ENCODE data around the gene ELL2.

DNA sequence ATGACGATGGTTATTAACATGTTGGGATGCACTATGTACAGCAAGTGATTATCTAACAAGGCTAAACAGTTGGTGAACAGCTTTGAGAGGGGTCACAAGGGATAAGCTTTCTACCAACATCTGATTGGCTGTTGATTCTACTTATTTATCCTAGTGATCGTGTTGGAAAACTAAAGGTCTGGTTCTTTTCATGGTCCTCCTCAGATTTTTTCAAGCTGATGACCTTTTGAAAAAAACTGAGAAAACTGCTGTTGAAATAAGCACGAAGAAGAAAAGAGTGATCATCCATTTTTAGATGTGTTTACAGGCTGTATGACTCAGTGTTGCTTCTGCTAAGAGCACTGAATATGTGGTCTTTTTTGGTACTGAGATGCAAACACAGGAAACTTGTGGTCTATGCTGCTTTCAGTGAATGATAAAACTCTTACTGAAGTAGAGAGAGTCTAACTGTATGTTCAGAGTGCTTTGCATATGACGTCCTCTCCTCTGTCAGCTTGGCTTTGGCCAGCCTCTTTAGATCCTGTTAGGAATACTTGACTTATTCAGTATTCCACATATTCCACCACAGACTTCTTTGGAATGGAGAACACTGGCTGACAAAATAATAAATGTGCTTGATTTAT lies 174.8 kb downstream of the SLF1 start:
- PRO-cap, result no peak

- PRO-cap, result no peak
These were observed 6.4 kb downstream of the SKIC3 start for GRCh38 chr5:95548368-95548784.

- PRO-cap, result no peak
These were observed 658 bp downstream of the GPR150 start for GRCh38 chr5:95620234-95621255.

DNA sequence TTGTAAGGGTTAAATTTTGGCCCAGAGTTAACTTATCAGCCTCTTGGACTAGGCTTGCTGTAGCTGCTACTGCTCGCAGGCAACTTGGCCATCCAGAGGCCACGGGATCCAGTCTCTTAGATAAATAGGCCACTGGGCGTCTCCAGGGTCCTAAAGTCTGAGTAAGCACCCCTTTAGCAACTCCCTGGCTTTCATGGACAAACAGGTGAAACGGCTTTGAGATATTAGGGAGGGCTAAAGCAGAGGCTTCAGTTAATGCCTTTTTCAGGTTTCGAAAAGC lies 20.8 kb upstream of the RHOBTB3 start:
- PRO-cap, result no peak

GRCh38 chr5:95711487-95712257 lies 19.5 kb upstream of the RHOBTB3 start:
- PRO-cap, result no peak

GRCh38 chr5:95727172-95727578 lies 4.0 kb upstream of the RHOBTB3 start:
- PRO-cap, result no peak

DNA sequence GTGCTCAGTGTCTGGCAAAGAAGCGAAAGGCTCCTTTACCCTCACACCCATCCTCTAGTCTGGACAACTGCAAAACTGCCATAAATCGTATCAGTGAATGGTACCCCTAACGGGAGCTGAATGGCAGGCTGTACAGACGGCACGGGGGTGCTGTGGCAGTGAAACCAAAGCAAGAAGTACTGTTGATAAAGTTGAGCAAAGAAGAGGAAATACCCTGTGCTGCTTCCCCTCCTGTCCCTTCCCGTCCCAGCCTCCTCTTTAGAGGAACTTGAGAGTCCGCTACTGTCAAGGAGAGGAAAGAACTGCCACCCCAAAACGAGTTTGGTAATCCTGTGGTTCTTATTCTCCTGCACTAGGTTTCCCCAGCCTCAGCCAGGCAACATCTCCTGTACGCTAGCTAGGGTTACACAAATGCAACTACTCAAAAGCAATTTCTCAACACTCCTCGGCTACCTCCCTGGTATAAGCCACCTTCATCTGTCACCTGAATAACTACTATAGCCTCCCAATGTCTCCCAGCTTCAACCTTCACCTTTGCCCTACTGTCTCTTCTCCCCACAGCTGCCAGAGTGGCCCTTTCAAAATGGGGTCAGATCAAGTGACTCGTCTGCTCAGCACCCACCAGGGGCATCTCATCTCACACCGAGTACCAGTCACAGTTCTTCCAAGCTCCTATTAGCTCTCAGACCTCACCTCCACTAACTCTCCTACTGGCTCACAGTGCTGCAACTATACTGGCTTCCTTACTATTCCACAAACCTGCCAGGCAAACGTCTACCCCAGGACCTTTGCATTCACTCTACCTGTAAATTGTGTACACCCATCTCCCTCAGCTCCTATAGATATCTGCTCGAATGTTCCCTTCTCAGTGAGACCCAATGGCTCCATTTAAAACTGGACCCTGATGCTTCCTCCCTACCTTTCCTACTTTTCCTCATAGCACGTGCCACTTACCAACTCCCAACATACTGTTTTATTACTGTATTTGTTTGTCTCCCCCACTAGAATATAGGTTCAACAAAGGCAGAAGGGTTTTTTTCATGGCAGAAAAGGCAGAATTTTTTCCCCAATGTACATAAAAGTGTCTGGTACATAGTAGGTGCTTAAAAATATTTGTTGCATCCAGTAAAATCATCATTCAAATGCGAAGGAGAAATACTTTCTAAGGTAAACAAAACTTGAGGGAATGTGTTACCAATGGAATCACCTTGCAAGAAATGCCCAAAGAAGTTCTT lies 4.0 kb downstream of the GLRX start:
- PRO-cap, result no peak

DNA sequence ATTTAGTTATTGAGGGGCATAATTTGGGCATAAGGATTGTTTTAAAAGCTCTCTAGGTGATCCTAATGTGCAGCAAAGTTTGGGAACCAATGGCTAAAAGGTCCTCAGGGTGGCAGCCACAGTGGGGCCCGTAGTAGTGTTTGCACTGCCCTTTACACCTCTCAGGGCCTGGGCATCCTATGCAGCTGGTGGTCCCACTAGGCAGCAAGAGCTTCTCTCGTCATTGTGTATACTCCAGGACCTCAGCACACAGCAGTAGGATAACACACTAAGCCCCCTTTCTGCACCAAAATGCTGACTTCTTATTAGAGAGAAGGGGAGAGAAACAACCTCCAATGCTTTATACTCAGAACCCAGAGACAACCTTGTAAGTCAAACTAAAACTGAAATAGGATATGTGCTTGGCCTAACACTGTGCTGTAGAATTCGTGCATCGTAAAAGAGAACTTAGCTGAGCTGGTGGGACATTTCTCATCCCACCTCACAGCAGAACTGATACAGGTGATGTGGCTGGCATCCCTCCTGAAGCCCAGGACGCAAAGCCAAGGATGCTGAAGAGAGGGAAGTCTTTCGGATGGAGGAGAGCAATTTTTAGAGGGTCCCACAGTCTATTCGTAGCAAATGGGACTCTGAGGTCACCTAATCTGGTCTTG lies 1.2 kb downstream of the GLRX start:
- PRO-cap, result no peak

GRCh38 chr5:95857857-95858551 lies 35.5 kb upstream of the GLRX start:
- PRO-cap, result no peak

DNA sequence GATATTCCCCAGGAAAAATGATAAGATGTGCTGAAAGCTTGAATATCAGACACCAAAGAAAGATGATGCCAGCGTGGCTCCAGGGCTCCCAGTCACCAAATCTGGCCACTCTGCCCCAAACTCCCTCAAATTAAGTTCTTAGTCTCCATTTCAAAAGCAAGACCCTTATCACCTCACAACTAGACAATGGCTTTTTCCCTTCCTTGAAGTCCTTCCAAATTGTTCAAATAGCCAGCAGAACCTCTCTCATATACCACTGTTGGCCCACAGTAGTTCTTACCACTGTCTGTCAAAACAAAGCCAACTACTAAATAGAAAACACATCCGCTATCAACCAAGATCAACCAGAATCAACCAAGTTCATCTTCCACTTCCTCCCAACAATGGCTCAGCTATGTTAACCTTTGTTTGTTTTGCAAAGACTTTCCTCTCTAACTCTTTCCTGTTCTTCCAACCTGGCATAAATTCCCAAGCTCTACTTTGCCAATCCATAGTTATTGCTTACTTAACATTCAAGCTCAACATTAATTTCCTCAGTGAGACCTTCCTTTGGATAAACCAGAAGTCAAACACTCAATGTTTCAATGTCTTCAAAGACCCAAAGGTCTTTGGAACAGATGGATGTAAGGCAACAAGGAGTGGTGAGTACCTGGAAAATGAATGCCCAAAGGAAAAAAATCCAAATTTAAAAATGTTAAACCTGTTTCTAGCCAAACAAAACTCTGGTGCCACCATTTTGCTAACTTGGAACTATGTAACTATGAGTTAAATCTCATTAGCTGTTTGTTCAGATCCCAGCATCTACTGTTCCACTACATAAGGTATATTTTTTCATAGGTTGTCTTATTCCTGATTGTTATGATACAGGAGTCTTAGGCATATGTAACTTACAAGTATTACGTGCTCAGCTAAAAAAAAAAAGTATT lies 15.1 kb downstream of the ELL2 start:
- PRO-cap, result no peak

DNA sequence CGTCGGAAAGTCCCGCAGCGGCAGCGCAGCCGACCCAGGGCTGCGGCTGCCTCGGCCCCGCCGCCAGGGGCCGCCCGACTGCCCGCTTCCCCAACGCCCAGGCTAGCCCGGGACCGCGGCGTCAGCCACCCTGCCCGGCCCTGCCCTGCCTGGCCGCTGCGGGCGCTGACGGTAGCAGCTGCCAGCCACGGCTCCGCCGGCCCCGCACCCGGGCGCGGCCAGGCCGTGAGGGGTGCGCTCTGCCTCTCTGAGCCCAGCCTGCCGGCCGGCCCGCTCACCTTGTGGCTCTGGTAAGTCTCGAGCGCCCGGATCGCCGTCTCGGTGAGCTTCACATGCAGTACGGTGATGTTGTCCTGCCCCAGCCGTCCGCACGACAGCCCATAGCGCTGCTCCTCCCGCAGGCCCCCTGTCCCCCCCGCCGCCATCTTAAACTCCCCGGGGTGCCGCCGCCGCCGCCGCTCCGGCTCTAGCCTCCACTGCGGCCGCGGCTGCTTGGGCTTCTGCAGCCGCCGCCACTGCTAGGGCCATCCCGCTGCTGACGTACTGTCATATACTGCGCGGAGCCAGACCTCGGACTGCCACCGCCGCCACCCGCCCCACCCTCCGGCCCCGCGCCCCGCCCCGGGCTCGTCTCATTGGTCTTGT lies at the start of gene ELL2:
Gene ELL2, minus strand, starts transcription at position 555 of the 645 bp plus-strand sequence.
- PRO-cap, result bidirectional peak, plus-strand start at position 174 of the sequence, minus-strand start at position 53 of the sequence; bidirectional peak, plus-strand start outside the sequence, minus-strand start at position 552 of the sequence

- PRO-cap, result no peak
These were observed 147.0 kb upstream of the ELL2 start for GRCh38 chr5:96108554-96109190.

GRCh38 chr5:96146730-96147207 lies 185.1 kb upstream of the ELL2 start:
- PRO-cap, result no peak

GRCh38 chr5:96197002-96197449 lies 235.4 kb upstream of the ELL2 start:
- PRO-cap, result no peak

DNA sequence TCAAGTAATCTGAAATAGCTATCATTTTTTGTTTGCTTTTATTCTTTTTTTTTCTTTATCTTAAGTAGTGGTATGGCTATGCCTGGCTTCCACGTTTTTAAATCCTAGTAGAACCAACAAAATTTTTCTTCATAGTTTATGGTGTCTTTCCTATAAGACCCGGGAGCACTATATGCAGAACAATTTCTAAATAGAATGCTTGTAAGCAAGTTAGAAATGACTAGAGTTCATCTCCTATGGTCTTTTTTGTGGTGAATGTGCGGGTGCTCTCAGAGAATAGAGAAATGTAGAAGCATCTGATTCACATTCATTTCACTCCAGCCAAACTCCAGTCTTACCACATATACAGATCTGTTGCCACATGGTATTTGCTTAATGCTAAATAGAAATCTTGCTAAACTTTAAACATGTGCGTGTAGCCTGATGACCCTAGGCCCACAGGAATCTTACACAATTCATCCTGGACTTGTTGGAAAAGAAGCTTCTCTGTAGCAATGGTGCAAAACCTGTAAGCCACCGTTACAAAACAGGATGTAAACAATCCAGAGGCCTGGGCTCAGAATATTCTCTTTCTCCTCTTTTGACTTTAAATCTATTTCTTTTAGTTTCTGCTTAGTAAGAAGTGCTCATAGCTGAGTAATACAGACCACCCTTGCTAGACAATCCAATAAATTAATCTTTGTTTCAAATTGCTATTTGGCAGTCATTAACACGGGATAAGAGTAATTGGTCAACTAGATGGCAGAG lies 135.2 kb downstream of the PCSK1 start:
- PRO-cap, result no peak

- PRO-cap, result no peak
These were observed 94.5 kb downstream of the PCSK1 start for GRCh38 chr5:96338363-96339207.

GRCh38 chr5:96567062-96567688 lies 95.0 kb upstream of the CAST start:
- PRO-cap, result no peak

- PRO-cap, result no peak
These were observed 47.9 kb upstream of the CAST start for GRCh38 chr5:96614178-96614868.

GRCh38 chr5:96663609-96663956 lies 1.4 kb downstream of the CAST start:
- PRO-cap, result no peak

DNA sequence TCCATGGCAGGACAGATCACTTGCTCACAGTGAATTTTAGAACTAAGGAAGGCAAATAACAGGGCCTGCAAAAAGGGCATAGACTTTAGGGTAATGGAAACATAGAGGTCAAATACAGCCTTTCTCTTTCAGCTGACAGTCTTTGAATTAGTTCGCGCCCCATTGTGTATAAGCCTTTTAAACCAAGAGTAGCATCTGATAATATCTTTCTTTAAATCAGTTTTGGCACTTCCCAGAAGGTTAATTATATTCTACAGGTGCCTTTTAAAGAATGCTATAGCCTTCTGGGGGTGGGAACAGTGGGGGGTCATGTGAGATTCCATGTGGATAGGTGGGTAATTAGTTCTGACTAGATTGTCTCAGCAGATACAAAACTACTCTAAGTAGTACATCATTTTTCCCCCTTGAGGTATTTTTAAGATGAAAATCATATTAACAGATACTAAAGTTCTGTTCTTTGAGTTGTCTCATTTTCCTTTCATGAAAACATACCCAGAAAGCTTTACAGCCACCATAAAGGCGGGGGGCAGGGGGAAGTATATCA lies 4.4 kb downstream of the CAST start:
- PRO-cap, result no peak

All from left ventricle myocardium (tissue), 1 donor.